HL-60 (cell line): ENCODE data around the gene SLC14A2.

DNA sequence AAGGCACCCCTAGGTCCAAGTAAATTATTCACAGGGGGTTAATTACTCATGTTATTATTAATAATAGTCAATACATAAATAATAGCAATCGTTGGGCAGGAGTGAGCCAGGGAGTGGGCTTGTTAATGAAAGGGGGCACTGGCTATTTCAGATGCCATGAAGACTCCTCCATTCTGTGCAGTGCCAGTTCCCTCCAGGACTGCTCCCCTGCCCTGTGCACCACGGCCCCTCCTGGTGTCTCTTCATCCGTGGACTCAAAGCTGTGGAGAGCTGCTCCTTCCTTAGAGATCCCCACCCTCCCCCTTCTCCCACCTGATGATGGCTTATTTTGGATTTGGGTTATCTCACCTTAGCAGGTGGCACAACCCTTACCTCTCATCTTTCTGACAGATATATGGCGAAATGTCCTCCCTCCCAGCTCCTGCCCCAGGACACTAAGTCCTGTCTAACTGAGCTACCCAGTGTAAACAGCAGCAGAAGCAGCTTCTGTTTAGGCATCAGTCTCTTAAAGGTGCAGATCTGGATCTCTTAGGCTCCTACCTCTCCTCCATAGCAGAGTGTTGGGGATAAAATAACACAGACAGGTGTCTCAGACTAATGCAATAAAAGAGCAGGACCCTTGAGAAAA lies 3.1 kb upstream of the CELF4 start:
- RRBS, result no CpG with 5 or more reads among the region's 4 CpGs

DNA sequence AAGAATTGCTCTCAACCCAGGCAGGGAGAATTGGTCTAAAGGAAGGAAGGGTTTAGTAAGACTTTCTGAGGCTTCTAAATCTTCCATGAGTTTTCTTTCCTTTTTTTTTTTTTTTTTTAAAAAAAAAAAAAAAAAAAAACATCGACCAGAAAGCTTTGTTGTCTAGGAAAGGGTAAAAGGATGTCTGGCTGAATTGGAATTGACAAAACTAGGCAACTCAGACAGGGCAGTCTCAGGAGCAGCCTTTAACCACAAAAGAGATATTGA lies 429.3 kb upstream of the CELF4 start:
- RRBS, result no CpG with 5 or more reads among the region's 1 CpG

DNA sequence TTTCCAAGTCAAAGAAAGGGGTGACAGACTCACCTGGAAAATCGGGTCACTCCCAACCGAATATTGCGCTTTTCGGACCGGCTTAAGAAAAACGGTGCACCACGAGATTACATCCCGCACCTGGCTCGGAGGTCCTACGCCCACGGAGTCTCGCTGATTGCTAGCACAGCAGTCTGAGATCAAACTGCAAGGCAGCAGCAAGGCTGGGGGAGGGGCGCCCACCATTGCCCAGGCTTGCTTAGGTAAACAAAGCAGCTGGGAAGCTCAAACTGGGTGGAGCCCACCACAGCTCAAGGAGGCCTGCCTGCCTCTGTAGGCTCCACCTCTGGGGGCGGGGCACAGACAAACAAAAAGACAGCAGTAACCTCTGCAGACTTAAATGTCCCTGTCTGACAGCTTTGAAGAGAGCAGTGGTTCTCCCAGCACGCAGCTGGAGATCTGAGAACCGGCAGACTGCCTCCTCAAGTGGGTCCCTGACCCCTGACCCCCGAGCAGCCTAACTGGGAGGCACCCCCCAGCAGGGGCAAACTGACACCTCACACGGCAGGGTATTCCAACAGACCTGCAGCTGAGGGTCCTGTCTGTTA lies 323.0 kb upstream of the PIK3C3 start:
- RRBS, result no CpG with 5 or more reads among the region's 18 CpGs

- RRBS, result no CpG with 5 or more reads among the region's 1 CpG
These were observed 491.2 kb downstream of the PIK3C3 start for GRCh38 chr18:42446129-42446779.

DNA sequence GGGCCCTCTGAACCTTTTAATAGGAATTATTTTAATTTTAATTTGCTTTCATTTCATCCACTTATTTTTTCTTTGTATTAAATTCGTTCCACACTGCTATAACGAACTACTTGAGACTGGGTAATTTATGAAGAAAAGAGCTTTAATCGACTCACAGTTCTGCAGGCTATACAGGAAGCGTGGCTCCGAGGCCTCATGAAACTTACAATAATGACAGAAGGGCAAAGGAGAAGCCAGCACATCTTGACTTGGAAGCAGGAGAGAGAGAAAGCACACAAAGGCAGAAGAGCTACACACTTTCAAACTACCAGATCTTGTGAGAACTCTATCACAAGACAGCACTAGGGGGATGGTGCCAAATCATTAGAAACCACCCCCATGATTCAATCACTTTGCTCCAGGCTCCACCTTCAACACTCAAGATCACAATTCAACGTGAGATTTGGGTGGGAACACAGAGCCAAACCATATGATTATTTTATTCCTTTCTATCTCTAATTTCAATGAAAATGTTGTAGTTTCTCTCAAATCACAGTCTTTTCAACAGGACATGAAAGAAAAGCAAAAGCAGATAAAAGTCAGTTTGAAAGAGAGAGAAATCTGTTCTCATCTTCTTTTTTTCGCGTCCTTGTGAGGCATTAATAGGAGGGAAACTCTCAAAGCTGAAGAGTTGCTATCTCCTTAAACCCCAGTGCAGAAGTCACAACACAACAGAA lies 655.9 kb upstream of the SYT4 start:
- RRBS, result no CpG with 5 or more reads among the region's 8 CpGs

- RRBS, result no CpG with 5 or more reads among the region's 1 CpG
These were observed 37.4 kb downstream of the SETBP1 start for GRCh38 chr18:44718009-44718586.

DNA sequence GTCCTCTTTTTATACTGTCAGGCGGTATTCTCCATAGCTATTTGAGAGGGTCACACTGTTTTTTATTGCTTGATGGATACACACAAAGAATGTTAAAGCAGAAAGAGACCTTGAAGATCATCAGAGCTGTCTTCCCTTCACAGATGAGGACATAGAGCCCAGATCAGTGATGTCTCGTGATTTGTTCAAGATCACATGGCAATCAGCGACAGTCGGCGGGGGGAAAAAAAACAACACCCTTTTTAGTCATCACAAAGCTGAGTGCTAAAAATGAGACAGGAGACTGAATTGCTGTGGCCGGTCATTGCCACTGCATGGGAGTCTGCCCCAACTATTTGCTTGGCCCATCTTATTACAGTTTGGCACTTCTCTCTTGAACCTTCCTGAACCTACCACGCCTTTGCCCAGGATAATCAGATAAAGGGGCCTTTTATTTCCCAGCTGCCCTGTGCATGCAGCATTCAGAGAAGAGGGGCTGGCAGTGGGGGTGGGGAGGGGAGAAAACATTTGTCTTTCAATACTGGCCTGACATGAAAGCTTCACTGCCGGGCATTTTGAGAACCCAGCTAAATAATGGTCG lies 42.7 kb downstream of the SETBP1 start:
- RRBS, result no CpG with 5 or more reads among the region's 9 CpGs

- RRBS, result no CpG with 5 or more reads among the region's 4 CpGs
These were observed 72.6 kb downstream of the SETBP1 start for GRCh38 chr18:44753245-44753794.

DNA sequence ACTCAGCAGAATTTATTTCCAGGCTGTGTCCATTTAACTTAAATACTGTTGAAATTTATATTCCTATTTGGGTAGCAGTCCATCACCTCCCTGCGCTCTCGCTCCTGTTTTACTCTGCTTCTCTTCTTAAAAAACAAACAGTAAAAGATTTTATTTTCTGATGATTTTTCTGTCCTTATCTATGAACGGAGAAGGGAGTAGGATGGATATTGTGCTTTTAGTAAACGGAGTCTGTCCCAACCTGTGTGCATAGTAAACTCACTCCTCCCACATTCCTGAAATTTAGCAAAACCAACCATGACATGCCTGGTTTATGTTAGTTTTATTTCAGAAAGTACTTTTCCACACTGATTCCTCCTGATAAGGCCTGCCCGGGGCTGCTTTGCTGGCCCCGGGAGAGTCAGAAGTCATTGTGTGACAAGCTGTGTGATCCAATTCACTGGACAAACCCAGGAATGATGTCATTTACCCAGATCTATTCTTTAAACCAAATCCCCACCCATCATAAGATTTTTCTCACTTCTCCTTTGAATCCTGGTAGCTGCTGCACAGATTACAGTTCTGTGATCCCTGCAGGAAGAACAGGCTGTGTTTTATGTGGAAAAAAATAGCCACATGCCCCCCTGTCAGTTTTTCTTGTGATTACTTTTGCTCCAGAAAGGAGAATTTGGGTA lies 109.0 kb downstream of the SETBP1 start:
- RRBS, result no CpG with 5 or more reads among the region's 6 CpGs

- RRBS, result no CpG with 5 or more reads among the region's 4 CpGs
These were observed 47.3 kb upstream of the SLC14A2 start for GRCh38 chr18:45568017-45568415.

GRCh38 chr18:45588148-45588686 lies 27.1 kb upstream of the SLC14A2 start:
- RRBS, result no CpG with 5 or more reads among the region's 4 CpGs

GRCh38 chr18:45615415-45615745 lies at the start of gene SLC14A2:
TSS of gene SLC14A2 (plus strand) at chr18:45615476.
- RRBS, result no CpG with 5 or more reads among the region's 2 CpGs

- RRBS, result no CpG with 5 or more reads among the region's 10 CpGs
These were observed 22.7 kb downstream of the SLC14A2 start for GRCh38 chr18:45637836-45638446.

DNA sequence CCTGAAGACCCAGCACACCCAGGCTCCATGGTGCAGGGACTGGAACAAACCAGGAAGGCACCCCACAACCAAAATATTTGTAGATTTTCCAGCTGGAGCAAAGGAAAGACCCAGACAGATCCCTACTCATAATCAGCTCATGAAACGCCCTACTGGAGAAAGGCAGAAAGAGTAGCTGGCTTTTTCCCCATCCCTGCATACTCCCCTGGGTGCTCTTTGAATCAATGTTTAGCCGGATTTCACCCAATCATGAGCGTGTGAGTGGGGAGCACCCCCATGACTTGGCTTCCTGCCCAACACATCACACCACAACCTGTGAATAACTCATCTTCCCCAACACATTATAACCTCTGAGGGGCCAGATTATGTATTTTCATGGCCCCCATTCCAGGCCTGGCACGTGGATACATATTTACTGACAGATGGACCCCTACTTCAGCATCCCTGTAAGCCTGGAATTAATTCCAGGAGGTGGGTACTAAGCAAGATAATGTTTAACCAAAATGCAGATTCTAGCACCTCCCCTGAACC lies 35.1 kb upstream of the SLC14A1 start:
- RRBS, result no CpG with 5 or more reads among the region's 4 CpGs

DNA sequence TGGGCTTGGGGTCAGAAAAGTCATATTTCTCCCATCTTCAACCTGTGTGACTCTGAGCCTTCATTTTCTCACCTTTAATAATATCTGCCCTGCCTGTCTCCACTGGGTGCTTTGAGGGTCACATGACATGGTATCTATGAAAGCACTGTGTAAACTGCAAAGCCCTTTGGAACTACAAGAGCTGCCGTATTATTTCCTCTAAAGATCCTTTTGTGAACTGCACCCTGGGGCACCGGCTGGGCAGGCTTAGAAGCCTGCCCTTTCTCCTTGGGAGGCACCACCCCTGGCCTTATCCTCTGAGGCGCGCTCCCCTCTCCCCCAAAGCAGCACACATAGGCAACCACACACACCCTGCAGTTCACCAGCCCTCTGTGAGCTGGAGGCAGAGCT lies 10.7 kb downstream of the SIGLEC15 start:
- RRBS, result no CpG with 5 or more reads among the region's 4 CpGs

DNA sequence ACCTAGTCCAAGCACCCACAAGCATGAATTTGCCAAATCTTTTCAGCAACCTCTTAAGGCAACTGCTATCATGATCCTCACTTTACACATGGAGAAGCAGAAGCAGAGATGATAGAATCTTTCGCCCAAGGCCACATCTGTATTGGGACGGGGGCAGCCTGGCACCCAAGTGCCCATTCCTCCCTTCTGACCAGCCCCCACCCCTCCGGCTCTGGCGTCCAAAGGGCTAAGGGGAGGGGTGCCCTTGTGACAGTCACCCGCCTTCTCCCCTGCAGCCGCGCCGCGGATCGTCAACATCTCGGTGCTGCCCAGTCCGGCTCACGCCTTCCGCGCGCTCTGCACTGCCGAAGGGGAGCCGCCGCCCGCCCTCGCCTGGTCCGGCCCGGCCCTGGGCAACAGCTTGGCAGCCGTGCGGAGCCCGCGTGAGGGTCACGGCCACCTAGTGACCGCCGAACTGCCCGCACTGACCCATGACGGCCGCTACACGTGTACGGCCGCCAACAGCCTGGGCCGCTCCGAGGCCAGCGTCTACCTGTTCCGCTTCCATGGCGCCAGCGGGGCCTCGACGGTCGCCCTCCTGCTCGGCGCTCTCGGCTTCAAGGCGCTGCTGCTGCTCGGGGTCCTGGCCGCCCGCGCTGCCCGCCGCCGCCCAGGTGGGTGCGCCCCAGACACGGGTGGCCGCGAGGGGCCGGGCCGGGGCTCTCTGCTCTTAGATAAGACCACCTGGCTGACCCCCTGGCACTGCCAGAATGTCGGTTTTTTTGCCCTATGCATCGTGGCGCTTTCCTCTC lies 13.2 kb downstream of the SIGLEC15 start:
- RRBS, result 98% methylated on average over 15 of the region's 65 CpGs

GRCh38 chr18:46343461-46344447 lies 9.9 kb downstream of the RNF165 start:
- RRBS, result no CpG with 5 or more reads among the region's 19 CpGs

DNA sequence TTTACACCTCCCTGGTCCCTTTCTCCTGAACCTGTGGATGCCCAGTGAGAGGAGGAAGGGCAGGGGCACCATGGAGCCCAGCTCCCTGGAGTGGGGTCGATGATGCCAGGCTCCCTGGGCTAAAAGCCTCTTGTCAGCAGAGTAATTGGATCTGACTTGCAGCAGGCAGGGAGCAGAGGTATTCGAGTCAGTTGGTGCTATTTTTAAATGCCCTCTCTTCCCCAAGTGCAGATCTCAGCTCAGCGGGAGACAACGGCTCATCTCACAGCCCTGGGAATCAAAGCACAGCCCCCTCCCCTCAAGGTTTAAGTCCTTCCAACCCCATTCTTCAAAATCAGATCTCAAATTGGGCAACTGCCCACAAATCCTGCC lies 78.0 kb downstream of the RNF165 start:
- RRBS, result no CpG with 5 or more reads among the region's 4 CpGs